Subcutaneous preadipocyte (primary cell): ENCODE measurements around a stretch of chr19.

GRCh38 chr19:58563248-58563685, 4.9 kb upstream of the UBE2M start:
- CAGE, long polyA plus RNA: no peak